Kidney (tissue), 2 donors: Measurements from ENCODE around the gene NCEH1.

GRCh38 chr3:171805993-171806981 lies 4.0 kb downstream of the PLD1 start:
- PRO-cap = no peak
- RRBS = no CpG with 5 or more reads among the region's 6 CpGs

DNA sequence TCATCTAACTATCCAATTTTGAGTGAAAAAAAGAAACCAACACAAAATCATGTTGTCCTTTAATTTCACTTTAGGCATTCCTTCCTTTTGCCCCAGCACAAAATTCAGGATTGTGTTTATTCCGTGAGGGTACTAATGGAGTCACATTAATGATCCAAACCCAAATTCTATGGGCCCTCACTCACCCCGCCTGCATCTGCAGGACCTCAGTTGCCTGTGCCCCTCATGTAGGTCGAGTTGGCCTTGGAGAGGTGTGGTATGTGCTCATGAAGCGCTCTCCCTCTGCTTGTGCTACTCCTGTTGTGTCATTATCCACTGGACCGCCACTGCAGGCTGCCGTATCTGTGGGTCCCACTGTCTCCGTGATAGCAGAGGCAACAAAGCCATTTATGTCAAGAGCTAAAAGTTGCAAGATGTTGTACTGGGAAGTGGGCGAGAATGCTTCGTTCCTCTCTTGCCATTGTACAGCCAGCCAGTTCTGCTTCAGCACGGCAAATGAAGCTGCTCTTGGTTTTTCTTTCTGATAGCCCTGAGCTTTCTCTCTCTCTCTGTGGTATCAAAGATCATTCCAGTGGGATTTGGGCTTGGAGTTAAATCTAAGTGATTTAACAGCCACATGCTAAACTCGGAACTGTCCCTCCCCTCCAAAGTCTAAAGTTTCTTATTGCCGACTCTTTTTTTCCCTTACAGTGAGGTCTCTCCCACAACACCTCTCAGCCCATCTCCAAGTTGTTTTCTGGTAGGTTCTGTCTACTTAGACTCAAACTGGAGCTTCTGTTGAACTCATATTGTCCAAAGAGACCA lies 89.0 kb downstream of the TMEM212 start:
- PRO-cap = no peak
- RRBS = no CpG with 5 or more reads among the region's 12 CpGs

- PRO-cap = no peak
- RRBS = no CpG with 5 or more reads among the region's 4 CpGs
Measured at GRCh38 chr3:171967245-171967878, 72.0 kb upstream of the FNDC3B start.

- PRO-cap = no peak
- RRBS = no CpG with 5 or more reads among the region's 8 CpGs
Measured at GRCh38 chr3:172051256-172052415, 12.3 kb downstream of the FNDC3B start.

DNA sequence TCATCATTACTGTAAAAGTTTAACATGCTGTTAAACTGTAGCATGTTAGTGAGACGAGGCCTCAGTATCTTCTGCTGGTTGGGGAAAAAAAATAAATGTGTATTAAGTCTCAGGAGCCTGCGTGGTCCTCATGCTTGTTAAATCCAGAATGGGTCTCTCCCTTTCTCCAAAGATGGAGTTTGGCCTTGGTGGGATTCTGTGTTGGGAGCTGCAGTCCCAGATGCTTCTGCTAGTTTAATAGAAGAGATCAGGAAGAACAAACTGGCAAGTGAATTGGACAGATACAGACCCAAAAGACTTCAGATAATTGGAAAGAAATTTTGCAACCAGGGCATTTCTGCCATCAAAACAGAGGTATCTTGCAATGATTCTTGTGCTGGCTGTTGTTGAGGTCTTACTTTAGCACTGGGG lies 39.8 kb downstream of the FNDC3B start:
- PRO-cap = no peak
- RRBS = no CpG with 5 or more reads among the region's 2 CpGs

DNA sequence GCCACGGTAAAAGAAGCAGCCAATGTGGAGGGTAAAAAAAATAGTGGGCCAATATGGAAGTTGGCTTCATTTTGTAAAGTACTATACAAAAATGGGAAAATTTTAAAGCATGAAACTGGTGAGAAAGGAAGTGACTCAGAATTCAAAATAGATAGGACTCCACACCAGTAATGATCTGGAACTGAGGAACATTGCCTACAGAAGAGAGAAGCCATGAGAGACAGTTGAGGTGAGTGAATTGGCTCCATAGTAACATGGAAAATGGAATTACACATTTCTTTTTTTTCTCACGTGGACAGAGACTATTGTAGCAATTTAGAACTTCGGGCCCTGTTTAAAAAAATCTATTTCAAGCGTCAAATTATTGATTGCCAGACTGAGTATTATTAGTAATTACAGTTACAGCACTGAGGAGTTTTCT lies 109.0 kb downstream of the FNDC3B start:
- PRO-cap = no peak
- RRBS = no CpG with 5 or more reads among the region's 4 CpGs

- PRO-cap = no peak
- RRBS = no CpG with 5 or more reads among the region's 2 CpGs
Measured at GRCh38 chr3:172176195-172176917, 137.0 kb downstream of the FNDC3B start.

DNA sequence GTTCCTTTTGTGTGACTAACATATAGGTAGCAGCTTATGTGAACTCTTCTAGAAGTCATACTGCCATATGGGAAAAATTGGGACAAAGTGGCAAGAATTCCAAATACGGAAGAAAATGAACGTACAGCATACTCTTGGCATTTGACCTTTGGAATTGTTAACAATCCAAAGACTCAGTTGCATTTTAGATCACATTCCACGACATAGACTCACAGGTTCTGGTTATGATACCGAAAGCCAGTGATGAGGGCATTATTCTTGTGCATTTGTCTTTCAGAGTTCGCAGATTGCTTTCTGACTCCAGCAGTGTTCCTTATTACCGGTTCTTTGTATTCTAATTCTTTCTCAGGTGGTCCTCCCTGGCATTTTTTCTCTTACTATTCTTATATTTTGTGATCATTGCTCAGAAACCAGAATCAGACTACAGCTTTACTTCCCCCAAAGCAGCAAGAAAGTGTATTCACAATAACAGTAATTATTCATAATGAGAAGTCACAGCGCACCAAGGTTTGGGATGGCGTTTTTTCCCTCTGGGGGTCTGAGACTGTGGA lies 190.1 kb downstream of the GHSR start:
- PRO-cap = no peak
- RRBS = no CpG with 5 or more reads among the region's 8 CpGs

GRCh38 chr3:172272270-172272762 lies 175.9 kb downstream of the GHSR start:
- PRO-cap = no peak
- RRBS = no CpG with 5 or more reads among the region's 2 CpGs

GRCh38 chr3:172594479-172595068 lies 71.3 kb upstream of the TNFSF10 start:
- PRO-cap = no peak
- RRBS = no CpG with 5 or more reads among the region's 6 CpGs

DNA sequence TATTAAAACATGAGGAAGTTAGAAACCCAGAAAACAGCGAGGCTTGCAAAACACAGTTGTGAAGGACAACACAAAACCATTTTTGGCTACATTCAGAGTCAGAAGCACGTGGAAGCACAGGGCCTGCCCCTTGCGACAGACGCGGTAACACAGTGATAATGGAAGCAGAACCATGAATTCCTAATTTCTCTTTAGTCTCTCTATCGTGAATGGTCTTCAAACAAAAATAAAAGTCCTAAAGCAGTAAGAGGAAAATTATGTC lies 12.2 kb downstream of the NCEH1 start:
- PRO-cap = no peak
- RRBS = no CpG with 5 or more reads among the region's 6 CpGs

GRCh38 chr3:172710638-172711802 lies at the start of gene NCEH1:
Gene NCEH1, minus strand, starts transcription at chr3:172711067.
- PRO-cap = bidirectional peak, plus-strand start at chr3:172711316, minus-strand start at chr3:172711067
- RRBS = 2% methylated on average over 9 of the region's 45 CpGs

GRCh38 chr3:172796103-172796794 lies 45.7 kb downstream of the ECT2 start:
- PRO-cap = no peak
- RRBS = no CpG with 5 or more reads among the region's 9 CpGs

DNA sequence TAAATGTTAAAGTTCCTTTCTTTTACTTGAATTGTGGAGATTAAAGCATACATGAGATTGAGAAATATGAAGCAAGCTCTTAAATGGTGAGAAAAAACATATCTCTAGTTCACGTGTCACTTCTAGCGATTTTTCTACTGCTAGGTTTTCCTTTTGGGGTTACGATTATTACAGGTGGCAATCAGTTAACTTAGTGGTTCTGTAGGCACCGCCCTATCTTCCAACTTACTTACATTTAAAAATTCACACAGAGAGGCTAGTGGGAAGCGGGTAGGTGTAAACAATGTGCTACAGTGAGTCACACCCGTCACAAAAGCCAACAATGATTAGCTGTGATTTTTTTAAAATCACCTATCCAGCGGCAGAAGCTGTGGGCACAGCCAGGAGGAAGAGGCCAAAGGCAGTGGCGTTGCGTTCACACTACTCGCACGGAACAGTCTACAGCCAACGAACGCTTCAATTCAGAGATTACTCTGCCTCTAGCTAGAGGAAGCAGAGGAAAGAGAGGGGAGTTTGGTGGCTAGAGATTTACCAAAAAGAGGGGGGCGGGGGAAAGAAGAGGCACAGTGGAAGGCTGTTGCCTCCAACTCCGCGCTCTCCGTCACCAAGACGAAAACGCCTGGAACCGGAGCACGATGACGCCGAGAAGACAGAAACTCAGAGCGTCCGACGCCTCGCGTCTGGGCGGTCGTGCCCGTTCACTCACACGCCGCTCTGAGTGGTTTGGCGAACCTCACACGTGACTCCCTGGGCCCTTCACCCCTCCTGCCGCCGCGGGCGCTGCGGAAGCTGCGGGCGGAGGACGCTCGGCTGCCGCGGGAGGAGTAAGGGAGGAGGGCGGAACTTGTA lies 2.4 kb upstream of the NLGN1 start:
- PRO-cap = unidirectional peak, plus-strand start at position 364 of the sequence; unidirectional peak, plus-strand start at position 436 of the sequence; bidirectional peak, plus-strand start at position 785 of the sequence, minus-strand start at position 716 of the sequence
- RRBS = 0% methylated on average over 4 of the region's 47 CpGs

DNA sequence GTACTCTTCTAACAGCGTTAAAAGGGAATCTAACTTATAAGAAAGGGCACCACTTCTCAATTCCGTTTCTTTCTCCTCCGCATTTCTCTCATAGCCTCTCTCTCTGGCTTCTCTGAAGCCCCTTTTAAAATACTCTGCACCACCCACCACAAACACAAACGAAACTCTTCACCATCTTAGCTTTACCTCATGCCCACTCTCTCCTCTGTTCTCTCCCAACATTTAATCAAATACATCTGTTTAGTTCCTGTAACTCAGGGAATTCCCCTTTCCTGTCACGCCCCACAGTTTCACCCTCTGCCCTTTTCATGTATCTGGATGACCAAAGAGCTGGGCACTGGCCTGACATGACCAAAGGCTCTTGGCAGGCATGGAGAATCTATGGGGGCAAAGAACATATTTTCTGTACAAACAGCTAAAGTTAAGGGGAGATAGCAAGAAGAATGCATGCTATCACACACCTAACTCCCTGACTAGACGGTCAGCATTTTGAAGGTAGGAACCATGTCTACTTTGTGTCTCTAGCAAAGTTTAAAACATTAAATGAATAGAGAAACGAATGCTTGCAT lies 270.0 kb downstream of the TBL1XR1 start:
- PRO-cap = no peak
- RRBS = no CpG with 5 or more reads among the region's 7 CpGs

DNA sequence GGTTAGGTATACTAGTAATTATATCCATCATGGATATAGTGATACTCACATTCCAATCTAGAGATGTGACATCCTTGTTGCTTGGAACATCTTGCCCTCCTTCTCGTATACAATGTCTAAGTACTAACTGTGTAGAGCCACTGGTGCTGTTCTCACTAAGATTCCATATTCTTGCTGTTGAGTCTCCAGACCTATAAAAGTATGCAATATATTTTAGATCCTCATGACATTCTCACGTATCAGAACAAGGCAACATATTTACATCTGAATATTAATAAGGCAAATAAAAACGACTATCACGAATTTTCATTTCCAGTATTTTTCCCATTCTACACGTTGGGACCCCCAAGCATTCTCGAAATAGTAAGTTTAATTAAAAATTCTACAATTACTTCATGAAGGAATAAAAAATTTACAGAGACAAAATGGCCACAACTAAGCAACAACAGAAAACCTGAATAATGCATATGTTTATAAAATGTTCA lies 147.3 kb downstream of the TBL1XR1 start:
- PRO-cap = no peak
- RRBS = no CpG with 5 or more reads among the region's 6 CpGs

- PRO-cap = no peak
- RRBS = no CpG with 5 or more reads among the region's 13 CpGs
Measured at GRCh38 chr3:177151376-177151987, 45.8 kb downstream of the TBL1XR1 start.

DNA sequence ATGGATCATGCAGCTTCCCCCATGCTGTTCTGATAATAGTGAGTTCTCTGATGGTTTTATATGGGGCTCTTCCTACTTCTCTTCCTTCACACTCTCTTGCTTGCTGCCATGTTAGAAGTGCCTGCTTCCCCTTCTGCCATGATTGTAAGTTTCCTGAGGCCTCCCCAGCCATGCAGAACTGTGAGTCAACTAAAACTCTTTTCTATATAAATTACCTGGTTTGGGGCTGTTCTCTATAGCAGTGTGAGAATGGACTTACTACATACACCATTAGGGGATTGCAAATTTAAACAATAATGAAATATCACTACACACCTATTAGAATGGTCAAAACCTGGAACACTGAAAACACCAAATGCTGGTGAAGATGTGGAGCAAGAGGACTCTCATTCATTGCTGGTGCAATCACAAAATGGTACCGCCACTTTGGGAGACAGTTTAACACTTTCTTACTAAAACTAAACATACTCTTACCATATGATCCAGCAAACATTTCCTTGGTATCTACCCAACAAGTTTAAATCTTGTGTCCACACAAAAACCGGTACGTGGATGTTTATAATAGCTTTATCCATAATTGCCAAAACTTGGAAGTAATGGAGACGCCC lies 30.7 kb downstream of the TBL1XR1 start:
- PRO-cap = no peak
- RRBS = no CpG with 5 or more reads among the region's 4 CpGs

GRCh38 chr3:177196041-177197022 lies 950 bp downstream of the TBL1XR1 start:
- PRO-cap = bidirectional peak, plus-strand start at chr3:177196563, minus-strand start at chr3:177196559; bidirectional peak, plus-strand start at chr3:177196785, minus-strand start at chr3:177196742
- RRBS = 2% methylated on average over 8 of the region's 52 CpGs

GRCh38 chr3:177351920-177352324 lies 154.6 kb upstream of the TBL1XR1 start:
- PRO-cap = no peak
- RRBS = no CpG with 5 or more reads among the region's 3 CpGs